Cardiac fibroblast (primary cell): ENCODE results near the genes SLC2A7 and PIK3CD.

DNA sequence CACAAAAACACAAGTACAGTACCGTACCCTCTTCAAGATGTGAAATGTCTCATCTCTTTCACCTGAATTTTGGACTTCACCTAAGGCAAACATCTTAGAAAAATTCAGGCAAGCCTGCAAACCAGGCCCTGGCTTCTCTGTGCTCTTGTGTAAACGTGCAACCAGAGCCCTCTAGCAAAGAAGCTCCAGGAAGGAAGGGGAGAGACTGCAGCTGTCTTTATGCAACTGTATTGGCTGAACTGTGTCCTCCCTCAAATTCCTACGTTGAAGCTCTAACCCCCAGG is 60.2 kb downstream of the SLC45A1 start:
- RRBS = no CpG with 5 or more reads among the region's 3 CpGs

DNA sequence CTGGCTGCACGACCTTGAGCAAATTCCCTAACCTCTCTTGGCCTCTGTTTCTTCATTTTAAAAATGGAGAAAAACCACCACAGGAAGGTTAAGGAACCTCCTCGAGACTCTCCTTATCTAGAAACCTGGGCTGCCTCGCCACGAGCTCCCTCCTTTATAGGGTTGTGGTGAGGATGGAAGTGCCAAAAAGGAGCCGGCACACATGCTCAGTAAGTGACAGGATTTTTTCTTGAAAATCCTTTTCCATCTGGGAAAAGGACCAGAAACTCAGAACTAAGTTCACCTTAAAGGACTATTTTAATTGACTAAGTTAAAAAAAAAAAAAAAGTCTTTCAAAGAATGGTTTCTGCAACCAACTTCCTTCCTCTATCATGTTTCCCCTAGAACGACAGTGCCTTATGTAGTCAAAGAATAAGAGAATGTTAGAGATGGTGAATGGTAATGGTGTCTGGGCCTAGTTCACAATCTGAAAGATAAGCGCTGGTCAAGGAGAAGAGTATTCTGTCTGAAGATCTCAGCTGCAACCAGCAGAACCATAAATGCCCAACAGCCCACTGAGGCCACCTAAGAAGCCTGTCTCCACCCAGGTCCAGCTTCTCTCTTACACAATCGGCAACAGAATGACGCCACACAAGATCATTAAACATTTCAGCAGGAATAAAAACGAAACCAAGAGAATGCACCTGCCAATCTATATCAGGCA is 64.9 kb downstream of the SLC45A1 start:
- RRBS = no CpG with 5 or more reads among the region's 10 CpGs

DNA sequence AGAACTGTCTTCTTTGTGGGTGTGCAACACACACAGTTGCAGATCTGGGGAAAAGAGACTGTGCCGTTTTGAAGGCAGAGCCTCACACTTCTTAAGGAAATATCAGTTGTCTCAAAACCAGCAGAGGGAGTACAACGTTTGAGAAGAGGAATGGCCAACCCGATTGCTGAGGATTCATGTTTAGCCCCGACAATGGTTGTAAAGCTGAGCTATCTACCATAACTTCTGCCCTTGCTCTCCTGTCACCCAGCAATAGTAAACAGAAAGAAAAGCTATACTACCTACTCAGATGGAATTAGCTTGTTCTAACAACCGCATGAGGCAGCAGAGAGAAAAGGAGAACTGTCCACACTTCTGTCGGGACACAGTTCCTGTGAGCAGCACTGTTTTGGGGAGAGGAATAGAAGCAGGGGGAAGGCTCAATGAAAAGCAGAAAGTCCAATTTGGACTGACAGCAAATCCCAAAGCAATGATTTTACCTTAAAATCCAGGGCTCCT is 91.2 kb downstream of the SLC45A1 start:
- RRBS = no CpG with 5 or more reads among the region's 6 CpGs

GRCh38 chr1:8424447-8424551 is 106.4 kb downstream of the SLC45A1 start:
- RRBS = no CpG with 5 or more reads among the region's 1 CpG

- RRBS = no CpG with 5 or more reads among the region's 9 CpGs
Observed at GRCh38 chr1:8629025-8630082, 188.1 kb downstream of the RERE start.

DNA sequence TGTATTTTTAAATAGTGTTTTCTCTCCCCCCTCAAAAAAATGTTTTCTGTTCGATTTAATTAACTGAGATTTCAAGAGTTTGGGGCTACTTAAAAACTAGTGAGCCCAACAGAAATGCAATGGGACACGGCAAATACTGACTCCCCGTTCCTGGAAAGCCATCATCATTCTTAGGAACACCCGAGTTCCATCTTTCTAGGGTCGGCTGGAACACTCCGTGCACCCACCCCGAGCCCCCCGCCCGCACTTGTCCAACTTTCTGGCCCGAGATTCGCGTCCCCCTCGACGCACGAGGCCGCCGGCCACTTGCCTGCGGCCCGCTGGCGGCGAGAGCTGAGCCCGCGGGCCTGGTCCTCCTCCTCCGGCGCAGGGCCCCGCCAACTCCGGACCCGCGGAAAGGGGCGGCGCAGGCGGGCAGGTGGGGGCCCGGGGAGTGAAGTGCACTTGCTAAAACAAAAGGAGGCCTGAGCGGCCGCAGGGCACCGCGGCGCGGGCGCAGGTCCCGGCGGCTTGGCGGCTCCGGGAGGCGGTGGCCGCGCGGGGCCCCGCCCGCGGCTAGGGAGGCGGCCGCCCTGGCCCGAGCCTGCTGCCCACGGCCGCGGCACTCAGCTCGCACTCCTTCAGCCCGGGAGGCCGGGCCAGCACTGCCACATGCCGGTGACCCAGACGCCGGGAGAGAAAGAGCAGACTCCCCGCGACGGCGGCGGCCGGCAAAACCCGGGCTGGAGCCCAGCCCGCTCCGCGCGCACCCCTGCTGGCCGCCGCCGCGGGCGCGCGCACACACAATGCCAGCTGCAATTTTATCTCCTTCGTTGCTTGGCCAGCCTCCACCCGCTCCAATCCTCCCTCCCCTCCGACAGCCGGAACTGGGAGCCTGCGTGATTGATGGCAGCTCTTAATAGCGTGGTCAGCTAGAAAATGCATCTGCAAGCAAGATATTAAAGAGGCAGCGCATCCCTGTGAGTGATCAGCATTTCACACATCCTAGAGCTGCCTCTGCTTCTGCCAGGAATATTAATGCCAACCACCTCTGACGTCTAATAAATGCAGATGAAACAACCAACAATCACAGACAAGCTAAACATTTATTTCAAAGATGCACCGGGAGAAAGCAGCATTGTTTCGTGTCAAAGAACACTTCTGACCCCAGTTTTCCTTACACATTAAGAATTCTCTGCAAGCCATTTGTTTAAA is 114.3 kb downstream of the RERE start:
- RRBS = 1% methylated on average over 29 of the region's 91 CpGs

- RRBS = no CpG with 5 or more reads among the region's 6 CpGs
Observed at GRCh38 chr1:8829353-8829848, 12.0 kb upstream of the RERE start.

DNA sequence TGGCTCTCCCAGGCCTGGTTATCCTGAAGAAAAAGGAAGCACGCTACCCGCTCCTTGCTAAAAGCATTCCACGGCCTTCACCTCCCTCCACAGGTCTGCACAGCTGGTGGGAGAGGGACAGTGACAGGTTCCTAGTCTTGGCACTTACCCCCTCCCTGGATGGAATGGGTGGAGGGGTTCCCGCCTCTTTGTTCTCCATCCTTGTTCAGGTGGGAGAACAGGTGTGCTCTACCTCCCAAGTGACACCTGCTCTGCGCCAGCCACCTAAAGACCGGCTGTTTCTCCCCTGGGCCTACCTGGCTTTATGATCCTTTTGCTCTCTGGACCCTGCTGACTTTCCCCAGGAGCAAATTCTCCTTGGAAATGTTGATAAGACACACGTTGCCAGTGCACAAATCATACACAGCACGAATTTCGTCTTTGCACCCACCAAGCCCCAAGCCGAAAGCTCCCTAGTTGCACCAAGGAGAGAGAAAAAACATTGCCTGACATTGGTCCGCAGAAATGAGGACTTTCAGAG is at the start of gene SLC2A7:
Gene SLC2A7 (minus strand): TSS at position 277 of the 520 bp plus-strand sequence.
- RRBS = no CpG with 5 or more reads among the region's 11 CpGs

GRCh38 chr1:9037443-9037950 is 11.3 kb upstream of the SLC2A7 start:
- RRBS = 49% methylated on average over 3 of the region's 16 CpGs

GRCh38 chr1:9171920-9172232 is 43.0 kb upstream of the GPR157 start:
- RRBS = no CpG with 5 or more reads among the region's 2 CpGs

DNA sequence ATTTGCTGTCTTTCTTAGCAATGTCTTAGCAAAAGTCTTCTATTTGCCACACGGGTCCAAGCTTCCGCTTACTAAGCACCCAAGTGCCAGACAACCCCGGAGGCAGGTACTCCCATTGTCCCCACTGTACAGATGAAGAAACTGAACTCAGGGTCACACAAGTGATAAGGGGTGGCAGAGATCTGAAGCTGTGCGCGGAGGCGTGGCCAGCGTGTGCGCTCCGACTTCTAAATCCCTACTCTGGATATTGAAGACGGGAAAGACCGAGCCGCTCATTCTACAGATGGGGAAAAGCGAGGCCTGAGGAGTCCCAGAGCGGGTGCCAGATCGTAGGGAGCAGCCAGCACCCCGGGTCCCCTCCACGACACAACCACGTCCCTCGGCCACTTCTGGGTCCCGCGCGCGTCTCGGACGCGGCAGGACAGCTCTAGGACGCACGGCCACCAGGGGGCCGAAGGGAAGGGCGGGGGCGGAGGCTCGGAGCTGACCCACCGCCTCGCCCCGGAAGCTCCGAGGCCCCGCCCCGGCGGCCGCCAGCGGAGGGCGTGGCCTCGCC is 346 bp upstream of the H6PD start:
- RRBS = no CpG with 5 or more reads among the region's 43 CpGs

GRCh38 chr1:9251320-9252217 is 17.0 kb downstream of the H6PD start:
- RRBS = 67% methylated on average over 5 of the region's 16 CpGs

DNA sequence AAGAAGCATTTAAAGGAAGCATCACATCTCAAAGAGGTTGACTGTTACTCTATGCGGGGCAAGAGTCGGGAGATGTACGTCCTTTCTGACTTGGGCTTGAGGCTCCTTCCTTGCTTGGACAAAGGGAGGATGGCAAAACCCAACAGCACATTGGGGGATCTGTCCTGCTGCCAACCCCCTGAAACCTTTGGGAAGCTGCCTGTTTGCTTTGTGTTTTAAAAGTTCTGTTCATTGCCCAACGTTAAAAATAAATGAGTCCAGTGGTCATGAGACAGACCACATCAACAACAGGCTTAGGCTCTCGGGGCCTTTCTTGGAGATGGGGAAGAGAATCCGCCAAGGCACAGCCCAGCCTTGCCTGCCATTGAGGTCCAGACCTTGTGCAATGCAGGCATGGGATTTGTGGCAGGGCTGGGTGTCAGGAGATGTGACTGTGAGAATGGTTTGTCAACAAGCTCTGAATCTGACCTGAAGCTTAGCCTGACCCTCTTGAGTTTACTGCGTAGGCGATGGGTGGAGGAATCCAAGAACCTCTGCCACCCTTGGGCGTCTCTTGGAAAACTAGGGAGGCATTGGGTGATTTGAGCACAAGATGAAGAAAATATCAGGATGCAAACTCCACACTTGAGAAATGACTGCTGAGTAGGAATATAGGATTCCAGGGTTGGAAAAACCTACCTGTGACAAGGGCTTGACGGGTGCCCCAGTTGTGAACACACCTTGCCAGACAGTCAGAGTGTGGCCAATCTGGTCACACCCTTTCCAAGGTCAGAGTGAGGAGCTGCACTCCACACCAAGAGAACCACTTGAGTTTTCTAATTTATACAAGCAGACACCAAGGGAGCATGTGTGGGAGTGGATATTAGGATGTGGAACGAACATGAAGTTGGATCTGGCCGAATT is 4.3 kb downstream of the SPSB1 start:
- RRBS = no CpG with 5 or more reads among the region's 12 CpGs

- RRBS = no CpG with 5 or more reads among the region's 10 CpGs
Observed at GRCh38 chr1:9297608-9298289, 5.1 kb downstream of the SPSB1 start.

DNA sequence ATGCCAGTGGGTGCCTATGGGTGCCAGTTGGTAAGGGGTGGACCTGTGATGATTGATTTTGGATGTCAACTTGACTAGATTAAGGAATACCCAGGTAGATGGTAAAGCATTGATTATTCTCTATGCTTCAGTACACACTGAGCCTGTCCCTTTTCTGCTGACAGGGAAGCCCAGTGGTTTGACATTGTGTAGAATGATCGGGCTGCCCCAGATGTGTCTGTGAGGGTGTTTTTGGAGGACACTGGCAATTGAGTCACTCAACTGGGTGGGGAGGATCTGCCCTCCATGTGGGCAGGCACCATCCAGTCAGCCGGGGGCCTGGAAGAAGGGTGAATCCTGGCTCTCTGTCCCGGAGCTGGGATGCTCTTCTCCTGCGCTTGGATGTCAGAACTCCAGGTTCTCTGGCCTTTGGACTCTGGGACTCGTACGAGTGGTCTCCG is 9.5 kb downstream of the SPSB1 start:
- RRBS = 92% methylated on average over 5 of the region's 7 CpGs

DNA sequence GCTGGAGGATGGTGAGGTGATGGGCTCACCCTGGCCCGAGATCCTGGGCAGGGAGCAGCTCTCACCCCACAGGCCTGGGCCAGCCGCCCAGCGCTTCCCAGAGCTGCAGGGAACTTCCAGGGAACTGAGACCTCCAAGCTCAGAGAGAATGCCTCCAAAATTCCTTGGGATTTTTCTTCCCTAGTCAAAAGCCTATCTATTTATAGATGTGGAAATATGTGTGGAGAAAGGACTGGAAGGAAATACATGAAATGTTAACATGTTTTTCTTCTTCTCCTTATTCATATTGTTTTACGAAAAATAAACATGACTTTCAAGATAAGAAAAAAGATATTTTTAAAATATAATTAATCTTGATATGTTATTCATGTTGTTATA is 121.2 kb downstream of the SPSB1 start:
- RRBS = no CpG with 5 or more reads among the region's 4 CpGs

DNA sequence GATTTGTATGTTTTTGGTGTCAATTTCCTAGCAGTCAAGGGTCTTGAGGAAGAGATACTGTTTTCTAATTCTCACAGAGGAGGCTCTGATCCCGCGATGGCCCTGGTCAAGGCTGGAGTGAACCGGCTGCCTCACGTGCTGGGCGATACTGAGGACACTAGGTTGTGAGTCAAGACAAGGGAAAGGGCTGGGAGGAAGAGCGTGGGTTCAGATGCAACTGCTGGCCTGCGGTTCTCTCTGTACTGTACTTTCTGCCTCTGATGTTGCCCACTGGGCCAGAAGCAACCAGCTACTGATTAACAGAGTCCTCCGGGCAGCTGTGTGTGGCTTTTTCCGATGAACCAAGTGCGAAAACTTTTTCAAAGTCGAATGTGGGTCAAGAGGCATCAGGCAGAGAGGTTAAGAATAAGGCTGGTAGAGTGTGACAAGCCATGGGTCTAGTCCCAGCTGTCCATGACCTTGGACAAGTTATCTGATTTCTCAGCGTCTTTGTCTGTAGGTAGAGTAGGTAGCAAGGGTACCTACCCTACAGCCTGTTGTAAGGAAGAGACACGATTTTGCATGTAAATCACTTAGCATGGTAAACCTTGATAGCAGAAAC is 38.1 kb upstream of the SLC25A33 start:
- RRBS = no CpG with 5 or more reads among the region's 13 CpGs

- RRBS = 1% methylated on average over 10 of the region's 30 CpGs
Observed at GRCh38 chr1:9589360-9589939, 739 bp downstream of the TMEM201 start.

- RRBS = no CpG with 5 or more reads among the region's 58 CpGs
Observed at GRCh38 chr1:9626814-9627777, 24.4 kb upstream of the PIK3CD start.

DNA sequence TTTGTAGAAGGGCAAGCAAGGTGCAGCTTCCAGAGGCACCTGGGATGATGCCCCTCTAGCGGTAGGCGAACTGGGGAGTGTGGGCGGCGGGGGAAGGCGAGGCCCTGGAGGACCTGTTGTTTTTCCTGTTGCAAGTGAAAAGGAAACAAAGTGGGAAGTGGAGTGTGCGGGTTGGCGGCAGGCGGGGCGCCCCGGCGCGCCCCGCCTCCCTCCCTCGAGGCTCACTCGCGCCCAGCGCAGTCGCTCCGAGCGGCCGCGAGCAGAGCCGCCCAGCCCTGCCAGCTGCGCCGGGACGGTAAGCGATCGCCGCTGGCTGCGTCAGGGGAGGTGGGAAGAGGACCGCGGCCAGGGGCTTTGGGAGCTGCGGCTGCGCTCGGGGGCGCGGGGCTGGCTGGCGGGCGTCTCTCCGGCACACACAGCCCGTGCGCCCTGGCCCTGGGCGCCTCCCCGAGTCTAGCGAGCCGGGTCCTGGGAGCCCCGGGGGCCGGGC is at the start of gene PIK3CD:
Gene PIK3CD (plus strand): TSS at position 224 of the 490 bp plus-strand sequence.
- RRBS = 4% methylated on average over 8 of the region's 48 CpGs